SK-MEL-5 (cell line): ENCODE measurements around the genes GSG1L2 and DNAH9.

DNA sequence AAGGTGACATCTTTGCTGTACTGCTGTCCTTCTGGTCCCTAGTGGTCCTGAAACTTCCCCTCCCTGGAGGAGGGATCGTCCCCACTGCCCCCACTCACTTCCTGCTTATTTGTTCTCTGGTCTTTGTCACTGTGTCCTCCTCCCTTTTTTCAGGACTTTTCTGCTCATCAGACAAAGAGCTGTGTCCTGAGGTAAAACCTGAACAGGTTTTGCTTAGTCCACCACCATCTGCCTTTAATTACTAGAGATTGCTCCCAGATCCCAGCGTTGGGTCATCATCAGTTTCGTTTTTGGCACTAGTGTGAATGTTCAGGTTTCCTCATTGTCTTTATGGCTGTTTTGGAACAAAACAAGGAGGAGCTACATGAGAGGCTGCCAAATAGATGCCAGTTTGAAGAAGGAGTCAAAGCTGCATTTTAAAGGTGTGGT is 195.8 kb downstream of the NTN1 start:
RAMPAGE:
- cytosol, long total RNA, result no peak
- long total RNA, result no peak
- nucleus, long total RNA, result no peak

GRCh38 chr17:9371965-9372583 is 203.5 kb downstream of the STX8 start:
RAMPAGE:
- cytosol, long total RNA, result no peak
- long total RNA, result no peak
- nucleus, long total RNA, result no peak

DNA sequence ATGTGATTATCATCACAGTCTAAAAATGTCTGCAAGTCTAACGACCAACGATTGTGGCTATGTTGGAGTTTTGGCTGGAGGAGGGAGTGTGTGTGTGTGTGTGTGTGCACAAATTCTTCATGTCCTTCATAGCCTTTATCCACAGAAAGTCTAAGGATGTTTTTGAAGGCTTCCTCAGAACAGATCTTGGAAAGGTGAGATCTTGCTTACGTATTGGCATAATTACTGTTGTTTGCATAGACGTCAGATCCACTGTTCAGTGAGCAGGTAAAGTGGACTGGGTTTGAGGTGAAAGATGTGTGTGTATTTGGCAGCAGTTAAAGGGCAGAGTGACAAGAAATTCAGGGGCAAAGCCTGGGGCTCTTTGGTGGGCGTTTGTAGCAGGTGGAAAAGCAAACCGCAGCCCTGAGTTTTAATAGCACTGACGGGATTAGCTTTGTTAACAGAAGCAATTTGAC is 25.9 kb downstream of the USP43 start:
RAMPAGE:
- cytosol, long total RNA, result no peak
- long total RNA, result no peak
- nucleus, long total RNA, result no peak

RAMPAGE:
- cytosol, long total RNA, result no peak
- long total RNA, result no peak
- nucleus, long total RNA, result no peak
These were observed at the start of gene GSG1L2 for GRCh38 chr17:9821951-9822497. Gene GSG1L2, minus strand, starts transcription at chr17:9822079.

GRCh38 chr17:9842198-9842914 is 16.6 kb downstream of the GLP2R start:
RAMPAGE:
- cytosol, long total RNA, result no peak
- long total RNA, result no peak
- nucleus, long total RNA, result no peak

RAMPAGE:
- cytosol, long total RNA, result no peak
- long total RNA, result no peak
- nucleus, long total RNA, result no peak
These were observed 53.0 kb upstream of the RCVRN start for GRCh38 chr17:9958110-9958452.

RAMPAGE:
- cytosol, long total RNA, result no peak
- long total RNA, result no peak
- nucleus, long total RNA, result no peak
These were observed 120.9 kb upstream of the RCVRN start for GRCh38 chr17:10025878-10026394.

DNA sequence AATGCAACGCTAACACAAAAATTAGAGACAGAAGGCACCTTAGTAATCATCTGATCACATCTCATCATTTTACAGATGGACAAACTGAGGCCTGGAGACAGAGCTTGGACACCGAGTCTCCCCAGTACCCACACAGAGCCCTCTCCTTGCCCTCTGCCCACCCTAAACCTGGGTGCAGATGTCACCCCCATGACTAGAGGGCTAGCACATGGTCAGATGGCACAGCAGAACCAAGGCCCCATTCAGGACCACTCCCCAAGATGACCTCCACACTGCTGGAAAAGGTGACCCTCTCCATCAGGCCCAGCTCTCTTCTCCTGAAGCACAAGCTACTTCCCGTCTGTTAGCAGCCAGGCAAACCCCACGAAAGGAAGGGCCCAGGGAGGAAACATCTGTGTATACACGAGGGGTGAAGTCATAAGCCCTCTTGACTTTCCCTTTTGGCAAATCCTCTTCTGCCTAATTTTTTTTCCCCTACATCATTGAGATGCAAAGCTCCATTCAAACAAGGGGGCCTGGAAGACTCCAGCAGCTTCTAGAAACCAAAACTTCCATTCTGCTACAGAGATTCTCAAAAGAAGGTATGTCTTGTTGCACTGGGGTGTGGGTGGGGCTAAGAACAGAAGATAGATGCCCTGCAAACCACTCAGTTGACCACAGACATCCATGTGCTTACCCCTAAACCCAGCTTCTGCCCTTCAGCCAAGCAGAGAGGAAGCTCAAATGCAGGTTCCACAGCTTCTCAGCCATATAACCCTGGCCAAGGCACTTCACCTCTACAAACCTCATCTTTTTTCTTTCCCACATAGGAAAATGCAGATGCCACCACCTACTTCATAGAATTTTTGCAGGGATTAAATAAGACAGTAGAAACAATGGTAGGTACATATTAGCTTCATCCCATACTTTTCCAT is 145.5 kb upstream of the RCVRN start:
RAMPAGE:
- cytosol, long total RNA, result no peak
- long total RNA, result no peak
- nucleus, long total RNA, result no peak

DNA sequence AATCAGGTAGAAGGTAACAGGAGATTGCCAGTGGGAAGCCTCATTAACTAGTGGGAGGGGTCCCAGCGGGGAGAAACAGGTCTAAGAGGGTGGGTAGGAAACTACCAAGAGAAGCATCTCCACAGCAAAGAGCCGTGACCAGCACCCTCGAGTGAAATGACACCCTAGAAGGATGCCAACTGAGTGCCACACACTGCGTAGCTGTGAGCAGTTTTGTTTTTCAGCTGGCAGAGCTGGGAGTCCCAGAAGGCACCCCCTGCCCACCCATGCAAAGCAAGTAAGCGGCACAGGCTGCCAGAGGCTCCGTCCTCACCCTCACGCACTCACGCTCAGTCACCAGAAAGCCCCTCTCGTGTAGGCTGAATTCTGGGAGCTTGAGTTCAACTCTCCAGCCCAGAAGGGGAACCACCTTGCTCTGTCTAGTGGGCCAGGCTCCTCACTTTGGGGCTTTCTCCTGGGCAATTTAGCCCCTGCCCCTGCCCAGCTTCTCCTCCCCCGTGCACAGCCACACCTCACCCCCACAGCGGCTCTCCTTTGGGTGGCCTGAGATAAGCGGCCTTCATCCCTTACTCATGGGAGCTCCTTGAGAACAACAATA is 146.0 kb downstream of the GAS7 start:
RAMPAGE:
- cytosol, long total RNA, result no peak
- long total RNA, result no peak
- nucleus, long total RNA, result no peak

DNA sequence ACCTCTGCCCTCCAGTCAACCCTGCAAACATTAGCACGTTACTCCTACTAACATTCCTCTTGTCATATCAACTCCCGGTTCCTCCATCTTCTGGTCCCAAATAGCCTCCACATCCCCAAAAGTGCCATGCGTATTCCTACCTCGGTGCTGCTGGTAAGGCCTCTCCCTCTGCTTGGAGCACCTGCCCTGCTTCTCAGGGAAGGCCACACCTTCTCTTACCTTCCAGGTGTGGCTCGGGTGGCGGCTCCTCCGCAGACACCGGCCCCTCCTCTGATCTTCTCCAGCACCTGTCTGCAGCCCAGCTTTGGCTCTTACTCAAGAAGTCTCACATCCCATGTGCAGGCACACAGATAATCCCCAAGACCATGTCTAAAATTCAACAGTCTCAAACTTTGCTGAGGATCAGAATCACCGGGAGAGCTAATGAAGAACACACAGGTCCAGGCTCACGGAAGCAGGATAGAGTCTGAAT is 92.3 kb downstream of the GAS7 start:
RAMPAGE:
- cytosol, long total RNA, result no peak
- long total RNA, result no peak
- nucleus, long total RNA, result no peak

DNA sequence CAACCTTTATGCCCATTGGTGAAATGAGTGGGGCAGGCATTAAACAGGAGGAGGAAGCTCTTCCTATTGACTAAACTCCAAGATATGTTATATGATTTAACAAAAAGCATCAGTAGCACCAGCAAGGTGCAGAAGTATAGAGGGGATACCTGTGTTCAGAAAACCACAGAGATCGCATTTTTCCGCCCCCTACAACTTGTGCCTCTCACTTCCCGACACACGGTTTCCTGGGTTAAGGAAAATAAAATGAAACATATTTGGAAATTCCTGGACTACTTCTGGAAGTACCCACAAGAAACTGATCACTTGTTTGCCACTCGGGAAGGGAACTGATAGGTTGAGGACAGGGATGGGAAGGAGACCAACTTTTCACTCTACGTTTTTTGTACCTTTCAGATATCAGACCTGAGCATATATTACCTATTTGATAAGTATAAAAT is 85.0 kb downstream of the GAS7 start:
RAMPAGE:
- cytosol, long total RNA, result no peak
- long total RNA, result no peak
- nucleus, long total RNA, result no peak

DNA sequence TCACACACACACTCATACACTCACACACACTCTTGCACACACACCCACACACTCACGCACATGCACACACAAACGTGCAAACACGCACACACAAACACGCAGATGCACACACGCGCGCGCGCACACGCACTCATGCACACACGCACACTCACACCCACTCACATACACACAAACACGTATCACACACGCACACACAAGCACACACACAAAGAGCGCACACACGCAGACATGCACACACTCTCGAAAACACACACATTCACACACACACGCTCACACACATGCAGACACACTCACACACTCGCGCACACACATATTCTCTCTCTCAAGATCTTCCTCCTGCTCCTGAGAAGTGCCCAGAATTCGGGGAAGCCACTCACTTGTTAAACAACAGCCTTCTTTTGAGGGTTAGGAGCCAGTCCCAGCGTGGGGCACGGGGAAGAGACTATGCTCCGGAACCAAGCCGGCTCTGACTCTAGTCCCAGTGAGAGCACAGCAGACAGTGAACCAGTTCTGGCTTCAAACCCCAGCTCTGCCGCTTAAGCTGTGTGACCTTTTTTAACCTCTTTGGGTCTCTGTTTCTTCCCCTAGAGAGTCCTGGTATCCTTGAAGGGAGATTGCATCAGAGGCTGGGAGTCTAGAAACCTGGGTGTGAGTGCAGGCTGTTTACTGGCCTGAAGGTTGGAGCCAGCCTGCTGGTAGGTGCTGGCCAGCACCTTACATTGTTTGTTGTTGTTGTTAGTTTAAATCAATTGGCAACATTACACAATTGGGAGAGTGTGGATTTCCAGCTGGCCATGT is 71.9 kb downstream of the GAS7 start:
RAMPAGE:
- cytosol, long total RNA, result no peak
- long total RNA, result no peak
- nucleus, long total RNA, result no peak

GRCh38 chr17:10127614-10128477 is 70.6 kb downstream of the GAS7 start:
RAMPAGE:
- cytosol, long total RNA, result no peak
- long total RNA, result no peak
- nucleus, long total RNA, result no peak

GRCh38 chr17:10276543-10277154 is 78.2 kb upstream of the GAS7 start:
RAMPAGE:
- cytosol, long total RNA, result no peak
- long total RNA, result no peak
- nucleus, long total RNA, result no peak

DNA sequence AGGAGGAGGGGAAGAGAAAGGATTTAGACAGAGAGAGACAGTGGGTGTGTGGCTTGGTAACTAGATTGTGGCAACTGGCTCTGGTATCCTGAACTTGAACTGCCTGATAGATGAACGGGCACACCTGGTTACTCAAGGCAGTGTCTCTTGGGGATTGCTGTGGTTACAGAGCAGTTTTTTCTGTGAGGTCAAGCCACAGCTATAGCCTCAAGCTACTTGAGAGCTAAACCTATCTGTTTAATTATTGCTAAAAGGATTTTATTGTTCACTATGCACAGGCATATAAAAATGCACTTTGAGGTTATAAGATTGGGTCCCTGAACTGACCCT is 29.8 kb upstream of the MYH2 start:
RAMPAGE:
- cytosol, long total RNA, result no peak
- long total RNA, result no peak
- nucleus, long total RNA, result no peak

DNA sequence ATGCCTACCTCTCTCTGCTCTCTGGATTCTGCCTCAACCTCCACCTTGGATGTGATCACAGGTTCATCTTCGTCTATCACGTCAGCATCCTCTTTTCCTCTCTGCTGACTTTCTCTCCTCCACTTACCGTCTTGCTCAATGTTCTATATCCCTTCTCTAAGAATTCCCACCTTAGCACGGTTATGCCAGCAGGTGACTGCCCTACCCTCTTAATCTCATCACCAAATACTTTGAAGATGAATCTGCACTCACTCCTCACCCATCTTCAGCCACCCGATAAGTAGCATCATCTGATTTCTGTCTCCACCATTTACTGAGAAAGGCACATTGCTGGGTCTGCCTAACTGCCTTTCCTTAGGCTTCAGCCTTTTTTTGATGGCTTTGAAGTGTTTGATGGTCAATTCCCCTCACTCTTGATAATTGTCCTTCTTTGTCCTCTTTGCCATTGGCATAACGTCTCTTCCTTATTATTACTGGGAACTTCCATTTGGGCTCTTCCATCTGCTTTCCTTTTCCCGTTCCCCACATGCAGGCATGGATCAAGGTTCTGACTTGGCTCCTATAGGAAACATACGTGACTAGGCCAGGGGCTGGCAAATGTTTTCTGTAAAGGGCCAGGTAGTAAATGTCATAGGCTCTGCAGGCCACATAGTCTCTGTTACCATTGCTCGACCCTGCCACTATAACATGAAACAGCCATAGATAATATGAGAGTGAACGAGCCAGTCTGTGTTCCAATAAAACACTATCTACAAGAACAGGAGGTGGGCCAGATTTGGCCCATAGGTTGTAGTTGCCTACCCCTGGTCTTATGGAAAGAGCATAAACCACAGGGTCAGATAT is 7.4 kb downstream of the TMEM238L start:
RAMPAGE:
- cytosol, long total RNA, result no peak
- long total RNA, result no peak
- nucleus, long total RNA, result no peak

RAMPAGE:
- cytosol, long total RNA, result no peak
- long total RNA, result no peak
- nucleus, long total RNA, result no peak
These were observed 11.3 kb upstream of the TMEM238L start for GRCh38 chr17:10815159-10815725.

DNA sequence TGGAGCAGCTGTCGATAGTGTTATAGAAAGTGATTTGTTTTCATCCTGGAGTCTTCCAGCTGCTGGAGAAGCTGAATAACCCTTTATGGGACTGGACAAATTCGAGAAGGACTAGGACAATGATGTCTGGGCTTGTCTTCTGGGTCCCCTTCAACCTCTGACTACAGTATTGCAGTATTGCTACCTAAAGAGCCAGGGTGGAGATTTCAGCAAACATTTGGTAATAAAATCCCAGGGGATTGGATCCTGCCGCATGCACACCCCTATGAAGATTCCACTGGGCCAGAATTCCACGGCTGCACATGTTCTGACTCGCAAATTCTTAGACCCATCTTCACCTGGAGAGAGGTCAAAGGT is 93.5 kb upstream of the PIRT start:
RAMPAGE:
- cytosol, long total RNA, result no peak
- long total RNA, result no peak
- nucleus, long total RNA, result no peak

GRCh38 chr17:11598171-11598783 is at the start of gene DNAH9:
Gene DNAH9, plus strand, starts transcription at chr17:11598470.
RAMPAGE:
- cytosol, long total RNA, result no peak
- long total RNA, result no peak
- nucleus, long total RNA, result no peak

DNA sequence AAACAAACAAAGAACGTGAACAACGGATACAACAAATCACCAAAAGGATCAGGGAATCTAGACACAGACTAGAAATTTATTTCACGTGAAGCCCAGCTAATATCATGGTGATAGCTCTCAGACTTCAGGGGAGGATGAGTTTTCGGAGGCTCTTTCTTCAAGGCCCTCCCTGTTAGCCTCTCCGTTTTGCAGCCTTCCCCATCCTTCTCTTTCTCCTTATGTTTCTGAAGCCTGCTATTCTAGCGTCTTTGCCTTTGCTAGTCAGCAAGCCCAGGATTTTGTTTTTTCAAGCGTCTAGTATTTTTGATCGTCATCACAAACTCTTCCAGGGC is 280.7 kb downstream of the MAP2K4 start:
RAMPAGE:
- cytosol, long total RNA, result no peak
- long total RNA, result no peak
- nucleus, long total RNA, result no peak